HT-29 (cell line): ENCODE measurements around the genes KIAA1586 and PRIM2.

GRCh38 chr6:54718413-54719227, 128.0 kb upstream of the FAM83B start:
- RAMPAGE, long total RNA = no peak

- RAMPAGE, long total RNA = no peak
Measured at GRCh38 chr6:55277354-55277817, 49.9 kb upstream of the GFRAL start.

GRCh38 chr6:56524930-56525818, 277.8 kb upstream of the COL21A1 start:
- RAMPAGE, long total RNA = no peak

- RAMPAGE, long total RNA = no peak
Measured at GRCh38 chr6:56550327-56550717, 302.9 kb upstream of the COL21A1 start.

DNA sequence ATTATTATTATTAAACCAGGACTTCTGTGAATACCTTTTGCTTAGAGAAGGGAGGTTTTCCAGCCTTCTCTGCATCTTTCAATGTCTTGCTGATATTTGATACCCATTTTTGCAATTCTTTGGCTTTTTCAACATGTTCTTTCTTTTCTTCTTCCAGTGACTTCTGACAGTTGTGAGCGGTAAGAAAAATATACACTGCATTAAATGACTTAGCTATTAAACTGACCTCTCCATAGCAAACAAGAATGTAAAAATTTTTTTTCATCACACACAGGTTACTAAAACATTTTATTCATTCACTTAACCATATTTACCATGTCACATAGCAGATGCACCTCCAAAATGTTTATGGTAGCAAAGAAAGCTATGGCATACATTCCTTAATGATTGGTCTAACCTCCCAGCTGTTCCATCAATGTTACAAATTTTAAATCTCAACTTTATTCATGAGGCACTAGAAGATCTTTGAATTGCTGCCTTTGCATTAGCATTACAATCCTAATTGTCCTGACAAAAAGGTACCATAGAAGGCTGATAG, 340.2 kb downstream of the DST start:
- RAMPAGE, long total RNA = no peak

GRCh38 chr6:56627169-56627368, 327.6 kb downstream of the DST start:
- RAMPAGE, long total RNA = no peak

DNA sequence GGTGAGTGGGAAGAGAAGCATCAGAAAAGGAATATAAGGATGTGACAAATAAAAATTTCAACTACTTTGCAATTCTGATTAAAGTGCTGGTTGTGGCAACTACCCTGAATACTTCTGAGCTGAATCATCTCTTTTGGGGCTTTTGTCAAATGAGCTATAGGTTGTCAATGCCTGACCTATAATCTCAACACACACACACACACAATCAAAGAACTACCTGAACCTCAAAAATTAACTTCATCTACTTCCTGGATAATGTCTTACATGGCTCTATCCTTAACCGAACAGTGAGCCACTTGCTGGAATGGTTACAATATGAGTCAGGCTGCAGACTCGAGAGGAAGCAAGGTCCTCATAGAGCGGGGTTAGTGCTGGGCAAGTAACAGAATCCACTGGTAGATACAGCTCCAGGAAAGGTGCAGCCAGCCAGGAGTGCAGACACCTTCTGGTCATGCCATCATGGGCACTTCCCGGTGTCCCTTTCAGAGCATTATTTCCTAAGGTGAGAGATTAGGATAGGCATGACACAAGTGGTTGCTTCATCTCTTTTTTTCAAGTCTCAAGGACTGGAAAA, 241.3 kb downstream of the DST start:
- RAMPAGE, long total RNA = no peak

DNA sequence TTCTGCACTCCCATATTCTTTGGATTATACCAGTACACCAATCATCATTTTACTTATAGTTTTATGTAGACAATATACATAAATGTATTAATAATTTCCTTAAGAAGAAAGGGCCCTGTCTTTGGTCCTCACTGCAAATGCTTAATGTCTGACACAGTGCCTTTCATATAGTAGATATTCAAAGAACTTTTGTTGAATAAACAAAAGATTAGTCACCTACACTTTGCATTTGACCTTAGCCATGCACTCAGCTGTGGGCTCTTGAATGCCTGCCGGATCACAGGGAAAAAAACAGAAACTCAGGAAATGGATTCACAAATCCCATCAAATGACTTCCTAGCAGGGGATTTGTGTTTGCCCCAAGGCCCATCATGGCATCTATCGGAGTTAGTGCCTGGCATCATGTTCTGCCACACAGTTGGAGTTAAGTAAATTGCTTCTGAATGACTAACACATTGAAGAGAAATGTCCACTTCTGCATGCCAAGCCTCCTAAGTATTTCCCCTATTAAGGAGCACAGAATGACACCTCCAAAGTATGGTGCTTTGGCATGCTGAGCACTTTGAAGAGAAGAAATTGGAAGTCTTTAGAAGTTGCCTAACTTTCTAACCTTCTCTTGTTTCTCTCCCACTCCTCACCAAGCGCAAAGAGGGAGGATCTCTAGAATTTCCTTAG, 239.6 kb downstream of the DST start:
- RAMPAGE, long total RNA = no peak

DNA sequence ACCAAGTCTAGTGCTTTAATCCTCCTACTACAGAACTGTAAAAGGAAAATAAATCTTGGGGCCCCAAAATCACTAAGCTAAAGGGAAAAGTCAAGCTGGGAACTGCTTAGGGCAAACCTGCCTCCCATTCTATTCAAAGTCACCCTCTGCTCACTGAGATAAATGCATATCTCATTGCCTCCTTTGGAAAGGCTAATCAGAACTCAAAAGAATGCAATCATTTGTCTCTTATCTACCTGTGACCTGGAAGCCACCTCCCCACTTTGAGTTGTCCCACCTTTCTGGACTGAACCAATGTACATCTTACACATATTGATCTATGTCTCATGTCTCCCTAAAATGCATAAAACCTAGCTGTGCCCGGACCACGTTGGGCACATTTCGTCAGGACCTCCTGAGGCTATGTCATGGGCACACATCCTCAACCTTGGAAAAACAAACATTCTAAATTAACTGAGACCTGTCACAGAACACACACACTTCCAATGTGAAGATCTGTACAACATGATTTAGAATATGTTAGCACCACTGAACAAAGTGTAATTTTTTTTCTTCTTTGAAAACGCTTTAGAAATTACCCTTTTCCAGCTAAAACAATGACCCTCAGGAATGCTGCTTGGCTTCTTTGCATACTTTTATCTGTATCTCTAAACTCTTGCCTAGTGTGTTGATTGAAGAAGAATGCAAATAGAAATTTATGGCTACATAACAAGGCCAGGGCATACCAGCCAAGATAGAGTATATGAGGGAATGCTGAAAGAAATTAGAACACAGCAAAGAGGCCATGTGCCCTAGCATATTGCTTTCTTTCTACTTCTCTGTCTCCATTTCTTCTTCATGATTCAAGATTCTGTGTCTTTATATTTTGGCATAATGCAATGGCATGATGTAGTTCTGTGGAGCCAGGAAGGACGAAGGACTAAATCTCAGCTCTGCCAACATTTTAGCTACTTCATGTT, 227.4 kb downstream of the DST start:
- RAMPAGE, long total RNA = no peak

GRCh38 chr6:57046103-57046883, at the start of gene KIAA1586:
KIAA1586 (plus strand) TSS chr6:57046693.
- RAMPAGE, long total RNA = no peak

DNA sequence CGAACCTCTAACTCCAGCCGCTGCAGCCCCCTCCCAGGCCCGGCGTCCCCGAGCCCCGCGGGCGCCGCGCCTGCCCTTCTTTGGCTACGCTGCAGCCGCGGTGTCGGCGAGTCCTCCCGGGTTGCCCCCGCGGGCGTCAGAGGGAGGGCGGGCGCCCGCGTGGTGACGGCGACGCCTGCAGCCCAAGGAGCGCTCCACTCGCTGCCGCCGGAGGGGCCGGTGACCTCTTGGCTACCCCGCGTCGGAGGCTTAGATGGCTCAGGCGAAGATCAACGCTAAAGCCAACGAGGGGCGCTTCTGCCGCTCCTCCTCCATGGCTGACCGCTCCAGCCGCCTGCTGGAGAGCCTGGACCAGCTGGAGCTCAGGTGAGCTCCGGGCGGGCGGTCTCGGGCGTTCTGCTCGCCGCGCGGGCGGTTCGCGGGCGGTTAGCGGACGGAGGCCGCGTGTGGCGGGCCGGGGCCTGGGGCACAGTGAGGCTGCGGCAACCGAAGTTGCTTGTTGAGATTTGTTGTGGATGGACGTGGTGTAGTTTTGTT, 387 bp downstream of the BAG2 start:
- RAMPAGE, long total RNA = no peak

- RAMPAGE, long total RNA = no peak
Measured at GRCh38 chr6:57172982-57173628, 979 bp downstream of the BAG2 start.

DNA sequence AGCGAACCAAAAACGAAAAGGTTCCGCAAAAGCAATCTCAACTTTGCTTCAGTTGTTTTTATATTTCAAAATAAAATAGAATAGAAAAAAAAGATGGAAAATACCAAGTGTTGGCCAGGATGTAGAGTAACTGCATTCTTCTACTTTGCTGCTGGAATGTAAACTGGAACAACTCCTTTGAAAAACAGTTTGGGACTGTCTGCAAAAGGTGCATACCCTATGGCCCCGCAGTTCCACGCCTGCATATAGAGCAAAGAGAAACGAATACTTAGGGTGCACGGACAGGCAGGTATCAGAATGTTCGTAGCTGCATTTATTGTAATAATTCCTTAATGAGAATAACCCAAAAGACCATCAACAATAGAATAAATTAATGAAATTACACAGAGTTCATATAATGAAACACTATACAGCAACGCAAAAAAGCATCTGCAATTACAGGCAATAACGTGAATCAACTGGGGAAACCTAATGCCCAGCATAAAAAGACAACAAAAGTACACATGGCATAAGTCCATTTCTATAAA, 657 bp upstream of the RAB23 start:
- RAMPAGE, long total RNA = no peak

DNA sequence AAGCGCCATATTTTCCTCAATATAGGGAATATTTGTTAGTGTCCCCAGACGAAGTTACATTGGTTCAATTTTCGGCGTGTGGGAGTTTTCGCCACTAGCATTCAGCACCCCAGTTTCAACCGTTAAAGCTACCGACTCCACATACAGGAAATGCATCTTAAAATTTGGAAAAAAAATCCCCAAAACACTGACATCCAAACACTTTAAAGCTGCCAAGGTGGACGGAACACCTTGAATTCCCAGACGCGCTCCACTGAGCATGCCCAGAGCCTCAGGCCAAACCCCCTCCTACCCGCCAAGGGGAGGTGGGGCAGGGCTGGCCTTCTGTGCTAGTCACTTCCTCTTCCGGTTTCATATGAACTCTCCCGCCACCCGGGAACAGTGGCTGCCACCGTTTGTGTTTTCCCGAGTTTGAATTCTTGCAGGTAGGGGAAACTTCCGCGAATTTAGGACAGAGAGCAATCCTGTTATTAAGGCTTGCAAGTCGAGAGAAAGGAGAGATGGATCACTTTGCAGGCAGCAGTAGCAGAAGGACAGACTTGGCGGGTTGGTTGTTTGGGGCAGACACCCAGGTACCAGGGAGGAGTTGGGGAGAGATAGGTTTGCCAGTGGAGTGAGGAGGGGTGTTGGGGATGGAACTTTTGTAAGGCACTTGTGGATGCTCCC, at the start of gene PRIM2:
Gene PRIM2, plus strand, starts transcription at position 354 of the 666 bp plus-strand sequence.
- RAMPAGE, long total RNA = start-site peak on the plus strand centred at position 355 of the sequence, 33 bp wide, 18 and 17 reads in 2 replicates

DNA sequence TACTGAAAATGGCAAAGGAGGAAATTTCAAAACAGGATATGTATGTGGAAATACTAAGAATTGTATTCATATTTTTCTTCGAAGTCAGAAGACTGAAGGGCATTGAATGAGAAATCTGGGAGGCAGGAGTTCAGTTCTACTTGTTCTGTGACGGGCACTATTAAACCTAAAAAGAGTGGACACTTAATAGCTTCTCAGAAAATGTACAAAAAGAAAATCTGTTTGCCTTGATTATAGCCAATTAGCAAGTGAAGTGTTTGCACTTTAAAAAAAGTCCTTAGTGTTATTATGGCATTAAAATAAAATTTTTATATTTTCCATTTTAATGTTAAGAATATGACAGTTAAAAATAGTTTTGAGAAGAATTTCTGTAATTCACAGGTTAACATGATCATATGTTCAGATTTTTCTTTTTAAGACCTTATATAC, 114.9 kb downstream of the PRIM2 start:
- RAMPAGE, long total RNA = no peak

GRCh38 chr6:63465796-63466218, 106.5 kb upstream of the PTP4A1 start:
- RAMPAGE, long total RNA = no peak

DNA sequence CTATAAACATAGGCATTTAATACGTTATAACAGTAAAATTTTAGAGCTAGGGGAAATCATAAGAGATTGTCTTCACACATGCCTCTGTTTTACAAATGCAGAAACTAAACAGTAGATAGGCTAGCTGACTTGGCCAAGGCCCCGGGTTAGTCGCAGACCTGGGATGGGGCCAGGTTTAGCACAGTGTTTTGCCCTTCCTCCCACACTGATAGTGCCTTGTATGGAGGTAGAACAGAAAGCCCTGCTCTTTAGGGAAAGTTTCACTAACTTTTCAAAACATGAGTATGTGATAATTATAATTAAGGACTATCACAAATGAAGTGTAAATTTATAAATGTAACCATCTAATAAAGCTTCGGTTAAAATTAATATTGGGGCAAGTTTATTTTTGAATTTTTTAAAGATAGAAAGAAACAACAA, 62.6 kb upstream of the PTP4A1 start:
- RAMPAGE, long total RNA = no peak

GRCh38 chr6:63522350-63522583, 50.0 kb upstream of the PTP4A1 start:
- RAMPAGE, long total RNA = no peak

DNA sequence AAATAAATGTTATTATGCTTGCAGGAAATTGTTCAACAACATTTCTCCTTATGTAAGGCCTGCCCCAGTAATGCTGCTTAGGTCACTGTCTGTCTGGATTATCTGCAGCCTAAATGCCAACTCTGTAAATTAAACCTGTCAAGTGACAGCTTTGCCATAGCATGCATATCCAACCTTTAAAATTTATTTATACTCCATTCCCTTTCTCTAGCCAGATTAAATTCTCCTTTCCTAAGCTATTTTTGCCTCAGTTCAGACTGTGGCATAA, 7.9 kb upstream of the PTP4A1 start:
- RAMPAGE, long total RNA = no peak

GRCh38 chr6:63585804-63586271, 13.6 kb downstream of the PTP4A1 start:
- RAMPAGE, long total RNA = no peak